Zone of skin (tissue), 1 donor: Measurements from ENCODE around the genes ATG5, PDSS2 and FOXO3.

DNA sequence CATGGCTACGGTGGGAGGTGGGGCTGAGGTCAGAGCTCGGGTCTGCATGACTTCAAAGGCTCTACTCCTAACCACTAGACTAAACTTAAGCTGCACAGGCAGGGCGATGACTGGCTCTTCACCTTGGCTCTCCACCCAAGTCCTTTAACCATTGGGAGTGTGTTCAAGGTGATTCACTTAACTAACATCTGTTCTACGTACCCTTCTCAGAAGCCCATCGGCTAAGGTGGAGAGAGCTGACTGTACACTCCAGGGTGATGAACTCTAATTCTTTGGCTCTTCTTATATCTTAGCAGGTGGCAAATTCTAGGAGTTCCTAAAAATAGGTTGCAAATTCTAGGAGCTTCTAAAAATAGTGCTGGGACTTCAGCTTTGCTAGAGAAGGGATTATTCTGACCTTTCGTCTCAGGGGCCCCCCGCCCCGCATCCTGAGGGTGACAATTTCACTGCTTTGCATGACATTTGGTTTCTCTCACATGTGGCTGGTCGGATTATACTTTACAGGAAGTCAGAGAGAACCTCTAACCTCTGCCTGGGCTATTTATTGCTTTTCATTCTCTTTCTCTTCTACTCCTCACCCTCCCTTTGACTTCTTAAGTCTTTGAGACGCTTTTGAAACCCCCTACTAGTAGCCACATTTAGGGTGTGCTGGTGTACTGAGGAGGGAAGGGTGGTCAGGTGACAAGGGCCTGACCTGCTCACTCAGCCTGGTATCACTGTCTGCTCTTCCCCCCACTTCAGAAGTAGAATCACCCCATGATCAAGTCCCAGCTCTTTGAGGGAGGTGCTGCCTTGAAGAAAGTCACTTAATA lies 55.5 kb downstream of the PRDM1 start:
- RRBS: no CpG with 5 or more reads among the region's 10 CpGs

- RRBS: 1% methylated on average over 25 of the region's 61 CpGs
These were observed at the start of gene ATG5 for GRCh38 chr6:106325236-106326152. Gene ATG5 (minus strand): TSS chr6:106325760.

GRCh38 chr6:106533165-106533775 lies 96.0 kb downstream of the RTN4IP1 start:
- RRBS: no CpG with 5 or more reads among the region's 10 CpGs

DNA sequence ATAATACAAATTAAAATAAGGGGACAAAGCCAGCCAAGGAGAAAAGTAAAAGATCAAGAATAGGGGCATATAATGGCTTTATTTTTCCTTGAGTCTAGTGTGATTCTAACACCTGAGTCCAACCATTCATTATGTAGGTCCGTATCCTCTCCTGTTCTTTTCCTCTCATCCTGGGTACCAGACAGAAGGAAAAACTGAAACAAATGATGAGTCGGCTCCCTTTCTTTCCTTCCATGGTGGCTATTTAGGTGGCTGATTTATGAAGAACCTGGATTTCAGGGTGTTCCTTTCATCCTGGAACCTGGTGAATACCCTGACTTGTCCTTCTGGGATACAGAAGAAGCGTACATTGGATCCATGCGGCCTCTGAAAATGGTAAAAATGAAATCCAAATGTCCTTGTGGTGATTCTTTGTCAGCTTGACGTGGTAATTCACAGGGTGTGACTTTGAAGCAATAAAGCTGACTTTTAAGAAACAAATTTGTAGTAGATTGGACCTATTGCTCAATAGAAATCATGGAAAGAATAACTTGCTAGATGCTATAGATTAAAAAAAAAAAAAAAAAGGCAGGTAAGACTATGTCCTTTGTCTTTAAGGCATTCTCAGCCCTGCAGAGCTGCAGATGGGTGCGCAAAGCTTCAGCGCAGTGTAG lies 90.0 kb downstream of the RTN4IP1 start:
- RRBS: no CpG with 5 or more reads among the region's 7 CpGs

GRCh38 chr6:106539849-106540422 lies 89.4 kb downstream of the RTN4IP1 start:
- RRBS: no CpG with 5 or more reads among the region's 10 CpGs

- RRBS: no CpG with 5 or more reads among the region's 5 CpGs
These were observed 86.5 kb downstream of the QRSL1 start for GRCh38 chr6:106715829-106716371.

DNA sequence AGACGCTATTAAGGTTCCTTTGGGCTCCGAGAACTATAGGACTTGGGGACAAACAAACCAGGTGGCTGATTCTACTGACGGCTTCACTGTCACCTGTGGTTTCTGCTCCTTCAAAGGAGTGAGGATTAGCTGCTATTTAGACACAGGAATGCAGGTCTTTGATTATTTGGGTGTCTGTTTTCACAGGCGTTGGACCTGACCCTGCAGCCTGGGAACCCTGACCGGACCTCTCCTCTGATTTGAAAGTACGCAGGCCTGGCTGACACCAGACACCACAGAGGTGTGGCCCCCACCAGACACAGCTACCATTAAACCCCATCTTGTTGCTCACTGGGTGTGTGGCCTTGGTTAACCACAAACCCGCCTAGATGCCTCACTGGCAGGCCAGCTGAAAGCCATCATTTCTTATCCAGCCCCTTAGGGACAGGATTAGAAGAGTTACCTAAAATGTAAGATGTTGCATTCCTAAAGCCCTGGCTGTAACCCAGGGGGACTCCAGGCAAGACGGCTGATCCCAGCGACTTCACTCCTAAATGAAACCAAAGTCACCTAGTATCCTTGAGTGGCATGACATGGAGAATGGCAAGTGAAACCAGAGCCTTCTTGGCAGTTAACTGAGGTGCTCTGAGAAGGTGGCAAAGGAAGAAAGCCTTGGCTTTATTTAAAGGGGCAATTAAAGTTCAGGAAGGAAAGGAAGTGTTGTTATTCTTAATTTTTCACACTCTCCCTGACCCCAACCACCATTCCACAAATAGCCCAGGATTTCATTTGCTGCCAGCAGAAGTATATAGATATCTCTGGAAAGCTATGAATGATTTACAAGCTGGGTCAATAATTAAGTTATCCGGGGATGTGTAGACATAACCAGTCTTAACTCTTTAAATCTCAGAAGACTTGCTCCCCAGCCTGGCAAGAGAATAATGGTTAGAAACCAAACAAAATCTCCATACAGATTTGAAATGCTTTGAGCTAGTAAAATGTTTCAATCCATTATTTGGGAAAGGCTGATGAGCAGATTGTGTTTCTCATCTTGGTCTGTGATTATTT lies 169.9 kb downstream of the QRSL1 start:
- RRBS: no CpG with 5 or more reads among the region's 10 CpGs

DNA sequence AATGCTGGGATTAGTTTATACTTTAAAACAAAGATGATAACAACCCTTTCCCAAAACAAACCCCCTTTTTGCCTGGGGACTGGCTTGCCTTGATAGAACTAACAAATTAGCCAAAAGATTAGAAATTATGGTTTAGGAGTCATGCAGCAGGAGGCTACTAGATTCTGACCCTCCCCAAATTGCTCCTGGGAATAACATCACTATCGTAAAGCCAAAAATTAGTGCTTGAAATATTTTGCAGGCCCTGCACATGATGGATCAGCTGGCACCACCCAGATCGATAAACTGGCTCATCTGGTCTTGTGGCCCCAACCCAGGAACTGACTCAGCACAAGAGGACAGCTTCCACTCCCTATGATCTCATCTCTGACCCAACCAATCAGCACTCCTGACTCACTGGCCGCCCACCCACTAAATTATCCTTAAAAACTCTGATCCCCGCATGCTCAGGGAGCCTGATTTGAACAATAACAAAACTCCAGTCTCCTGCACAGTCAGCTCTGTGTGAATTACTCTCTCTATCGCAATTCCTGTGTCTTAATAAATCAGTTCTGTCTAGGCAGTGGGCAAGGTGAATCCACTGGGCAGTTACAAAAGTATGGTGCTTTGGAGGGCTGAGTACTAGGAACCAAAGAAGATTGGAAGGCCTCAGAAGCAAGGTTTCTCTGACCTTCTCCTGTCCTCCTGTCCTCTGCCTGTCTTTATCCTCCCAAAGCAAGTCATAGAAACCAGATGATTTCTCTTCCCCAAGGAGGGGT lies 86.3 kb downstream of the CD24 start:
- RRBS: no CpG with 5 or more reads among the region's 5 CpGs

DNA sequence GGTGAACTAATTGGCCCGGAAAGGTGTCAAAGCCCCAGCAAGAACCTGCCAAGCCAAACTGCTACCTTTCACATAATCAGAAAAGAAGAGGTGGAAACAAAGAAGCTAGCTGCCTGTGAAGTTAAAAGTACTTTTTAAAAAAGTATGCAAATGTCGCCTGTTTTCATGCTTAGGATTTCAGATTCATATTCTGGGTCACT lies 106.4 kb upstream of the BEND3 start:
- RRBS: no CpG with 5 or more reads among the region's 2 CpGs

DNA sequence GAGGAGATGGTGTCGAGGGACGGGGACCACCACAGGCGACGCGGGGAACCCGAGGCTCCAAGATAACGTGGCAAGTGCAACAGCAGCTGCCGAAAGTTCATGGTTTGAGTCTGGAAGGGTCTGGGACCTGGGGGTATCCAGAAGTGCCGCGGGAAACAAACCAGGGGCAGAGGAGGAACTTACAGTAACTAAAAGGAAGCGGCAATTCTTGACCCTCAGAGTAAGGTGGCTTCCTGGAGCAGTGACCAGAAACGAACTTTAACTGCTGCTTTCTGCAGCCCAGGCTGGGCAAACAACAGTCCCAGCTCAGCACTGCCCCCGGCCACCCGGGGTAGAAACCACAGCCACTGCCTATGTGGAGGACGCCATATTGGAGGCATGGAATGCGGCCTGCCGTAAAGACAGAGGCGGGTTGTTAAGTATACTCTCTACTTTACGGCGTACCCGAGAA lies at the start of gene PDSS2:
Gene PDSS2, minus strand, starts transcription at position 380 of the 451 bp plus-strand sequence.
- RRBS: no CpG with 5 or more reads among the region's 21 CpGs

- RRBS: 2% methylated on average over 13 of the region's 50 CpGs
These were observed 1.1 kb downstream of the SOBP start for GRCh38 chr6:107490900-107491609.

DNA sequence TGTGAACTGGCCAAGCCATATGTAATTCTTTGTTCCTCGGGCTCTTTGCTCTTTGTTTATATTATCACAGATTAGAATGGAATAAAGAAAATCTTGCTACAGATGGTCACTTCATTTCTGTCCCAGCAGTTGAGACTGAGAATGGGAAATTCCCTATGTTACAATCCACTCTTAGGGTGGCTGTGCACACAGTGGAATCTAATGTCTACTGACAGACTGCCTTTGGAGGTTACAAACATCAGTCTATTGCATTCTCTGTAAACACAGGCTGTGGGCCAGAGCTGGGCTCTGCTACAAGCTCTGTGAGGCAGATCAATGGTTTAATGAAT lies 50.4 kb downstream of the SOBP start:
- RRBS: no CpG with 5 or more reads among the region's 1 CpG

DNA sequence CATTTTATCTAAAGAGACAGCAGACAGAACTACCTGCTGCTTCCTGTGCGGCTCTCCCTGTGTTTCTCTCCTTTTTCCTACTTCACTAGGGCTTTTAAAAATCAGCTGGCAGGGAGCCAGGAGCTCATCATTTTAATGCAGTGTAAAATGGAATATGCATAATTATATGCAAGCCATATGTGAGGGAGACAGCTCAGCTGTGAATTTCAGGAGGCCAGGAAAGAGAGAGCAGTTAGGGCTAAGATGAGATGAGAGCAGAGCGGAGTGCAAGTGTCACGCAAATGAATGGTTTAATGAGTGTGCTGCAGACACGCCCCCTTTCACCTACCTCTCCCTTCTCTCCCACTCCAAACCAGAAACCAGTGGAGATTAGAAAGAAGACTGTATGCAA lies 96.1 kb downstream of the SOBP start:
- RRBS: no CpG with 5 or more reads among the region's 4 CpGs

- RRBS: no CpG with 5 or more reads among the region's 14 CpGs
These were observed 157.6 kb downstream of the SCML4 start for GRCh38 chr6:107666335-107667085.

GRCh38 chr6:107890794-107891891 lies 66.9 kb downstream of the SEC63 start:
- RRBS: no CpG with 5 or more reads among the region's 14 CpGs

- RRBS: 7% methylated on average over 35 of the region's 112 CpGs
These were observed at the start of gene FOXO3 for GRCh38 chr6:108560477-108561353. Gene FOXO3 (plus strand): TSS chr6:108560917.

DNA sequence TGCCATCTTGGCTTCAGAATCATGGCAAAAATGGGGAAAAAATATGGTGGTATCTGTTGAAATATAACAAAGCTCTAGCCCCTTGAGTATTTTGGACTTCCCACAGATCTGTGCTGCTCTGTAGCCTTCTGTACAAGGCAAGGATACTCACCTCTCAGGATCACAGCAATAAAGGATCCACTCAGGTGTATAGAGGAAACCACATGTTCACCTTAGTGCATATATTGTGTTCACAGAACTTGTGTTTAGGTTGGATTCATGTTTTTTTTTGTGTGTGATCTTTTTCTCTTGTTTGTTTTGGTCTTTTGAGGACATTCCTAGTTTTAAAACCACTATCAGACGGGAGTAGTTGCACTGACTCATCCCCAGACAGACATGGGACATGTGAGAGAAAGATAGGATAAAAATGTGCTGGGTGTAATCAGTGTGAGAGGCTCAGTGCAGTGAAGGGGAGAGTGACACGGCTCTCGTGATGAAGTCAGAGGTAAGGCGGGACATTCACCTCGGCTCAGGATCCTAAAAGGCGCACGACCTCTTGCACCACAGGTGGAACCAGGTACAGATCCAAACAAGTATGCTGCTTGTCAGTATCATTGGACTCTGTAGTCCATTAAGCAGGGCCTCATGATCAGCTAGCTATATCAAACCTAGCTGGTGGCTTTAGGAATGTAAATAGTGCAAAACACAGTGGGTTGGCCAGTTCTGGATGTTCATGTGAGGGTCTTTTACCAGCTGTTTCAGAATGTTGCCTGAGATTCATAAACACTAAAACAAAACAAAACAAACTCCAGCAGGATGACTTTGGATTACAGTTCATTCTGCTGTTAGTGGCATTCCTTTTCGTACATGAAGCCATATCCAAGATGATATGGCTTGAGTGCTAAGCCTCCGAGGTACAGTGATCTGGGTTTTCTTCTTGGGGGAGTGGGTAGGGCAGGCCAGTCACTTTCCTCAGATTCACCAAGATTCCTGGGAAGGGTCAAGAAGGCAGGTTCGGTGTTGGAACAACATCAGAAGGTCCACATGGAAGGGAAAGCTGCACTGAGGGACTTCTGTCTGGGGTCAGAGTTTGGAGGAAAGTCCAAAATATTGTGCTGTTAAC lies 18.0 kb downstream of the FOXO3 start:
- RRBS: no CpG with 5 or more reads among the region's 10 CpGs

- RRBS: no CpG with 5 or more reads among the region's 10 CpGs
These were observed 32.0 kb downstream of the FOXO3 start for GRCh38 chr6:108592448-108593482.

- RRBS: no CpG with 5 or more reads among the region's 4 CpGs
These were observed 93.7 kb downstream of the FOXO3 start for GRCh38 chr6:108654489-108654834.

GRCh38 chr6:108684914-108685956 lies 124.5 kb downstream of the FOXO3 start:
- RRBS: no CpG with 5 or more reads among the region's 14 CpGs